SP-49 (cell line): ENCODE data around the gene DIMT1.

DNA sequence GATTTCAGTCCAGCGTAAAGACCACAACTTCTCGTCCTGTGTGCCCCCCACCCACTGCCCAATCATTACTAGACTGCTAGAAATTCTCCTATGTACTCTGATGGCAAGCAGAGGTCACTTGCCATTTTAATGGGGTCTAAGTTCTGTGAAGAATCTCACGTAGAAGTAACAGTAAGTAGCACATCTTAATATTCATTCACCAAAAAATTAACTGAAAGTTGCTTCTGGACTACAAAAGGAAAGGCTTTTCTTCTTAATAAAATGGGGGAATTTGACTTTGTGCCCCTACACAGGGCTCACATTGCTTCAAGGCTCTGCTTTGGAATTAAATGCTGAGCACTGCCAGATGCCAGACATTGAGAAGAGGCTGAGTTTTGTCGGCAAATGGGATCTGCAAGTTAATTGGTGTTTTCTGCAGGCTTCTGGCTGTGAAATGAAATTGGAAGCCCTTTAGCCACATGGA is 164.2 kb downstream of the ZSWIM6 start:
- PRO-cap = no peak

GRCh38 chr5:61508834-61509479 is 176.9 kb downstream of the ZSWIM6 start:
- PRO-cap = no peak

DNA sequence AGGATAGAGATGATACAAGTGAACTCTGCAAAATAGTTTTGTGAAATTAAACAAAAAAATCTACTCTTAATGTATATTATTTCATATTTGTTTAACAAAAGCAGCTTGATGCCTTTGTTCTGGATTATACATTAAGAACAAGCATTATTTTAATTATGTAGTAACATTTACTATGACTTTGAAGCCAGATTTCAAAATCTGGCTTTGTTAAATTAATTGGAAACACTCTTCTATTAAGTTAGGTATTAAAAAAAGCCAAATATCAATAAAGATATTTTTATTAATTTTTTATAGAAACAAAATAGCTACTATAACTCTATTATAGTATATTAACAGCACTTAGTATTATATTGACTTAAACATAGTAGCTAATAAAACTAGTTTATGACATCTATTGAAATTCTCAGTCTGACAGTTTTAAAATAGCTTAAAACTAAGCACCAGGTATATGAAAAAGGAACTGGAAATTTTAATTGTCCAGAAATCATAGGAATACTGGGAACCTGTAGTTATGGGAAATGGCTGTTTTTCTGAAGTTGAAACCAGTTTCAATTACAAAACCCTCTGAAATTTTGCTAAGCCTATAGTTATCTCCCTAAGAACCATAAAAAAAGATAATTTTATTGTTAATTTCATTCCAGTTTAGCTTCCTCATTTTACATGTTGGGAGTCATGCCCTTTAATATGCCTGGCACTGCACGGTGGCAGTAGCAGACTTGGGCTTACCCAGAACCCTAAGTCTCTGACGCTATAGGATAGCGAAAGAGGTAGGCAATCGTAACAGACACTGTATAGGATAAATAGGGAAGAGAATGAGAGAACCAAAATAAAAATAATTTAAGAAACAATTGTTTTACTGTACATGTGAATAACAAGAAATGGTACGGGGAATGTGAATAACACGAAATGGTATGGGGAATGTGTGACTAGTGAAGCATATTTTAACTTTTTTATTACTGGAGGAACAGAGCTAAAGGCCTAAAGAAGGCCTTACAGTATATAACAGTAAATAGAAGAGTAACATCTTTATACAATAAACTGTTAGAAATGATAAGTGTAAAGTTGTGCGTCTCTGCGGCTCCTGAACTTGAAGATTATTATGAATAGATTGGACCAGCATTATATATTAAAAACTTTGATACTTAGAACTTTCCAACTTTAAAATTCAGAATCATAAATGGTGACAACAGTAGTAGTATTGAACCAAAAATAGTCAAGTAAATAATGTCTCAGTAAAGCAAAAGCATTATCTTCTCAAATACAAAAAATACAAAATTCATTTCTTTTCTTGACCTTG is 15.6 kb downstream of the DIMT1 start:
- PRO-cap = no peak

DNA sequence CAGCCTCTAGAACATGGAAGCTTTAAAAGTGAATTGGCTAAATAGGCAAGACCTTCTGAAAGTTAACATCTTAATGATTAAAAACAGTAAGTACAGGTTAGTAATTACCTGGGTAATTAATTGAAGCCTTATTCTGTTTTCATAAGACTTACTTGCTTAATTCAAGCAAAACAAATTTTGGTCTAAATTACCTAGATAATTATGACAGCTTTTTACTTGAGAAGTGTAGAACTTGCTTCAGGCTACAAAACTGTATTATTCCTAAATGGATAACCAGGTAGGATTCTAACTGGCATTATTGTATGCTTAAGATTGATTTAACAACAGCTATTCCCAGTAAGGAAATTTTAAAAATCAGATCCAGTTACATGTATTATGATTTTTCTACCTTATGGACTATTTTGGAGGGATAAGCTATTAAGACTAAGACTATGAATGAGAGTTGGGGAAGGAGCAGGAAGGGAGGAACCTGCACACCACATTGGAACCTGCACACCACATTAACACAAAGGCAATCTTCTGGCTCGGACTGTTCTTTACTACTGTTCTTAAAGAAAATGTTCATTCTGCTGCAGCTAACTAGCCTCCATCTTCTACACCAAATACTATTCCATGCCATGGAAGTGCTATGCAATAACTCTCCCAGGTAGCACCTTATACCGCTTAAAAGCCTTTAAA is 13.4 kb downstream of the DIMT1 start:
- PRO-cap = no peak

- PRO-cap = unidirectional peak, plus-strand start at chr5:62403491; bidirectional peak, plus-strand start at chr5:62404088, minus-strand start at chr5:62403882
These were observed at the start of gene DIMT1 for GRCh38 chr5:62402852-62404166. Gene DIMT1 (minus strand): TSS chr5:62403905.

- PRO-cap = no peak
These were observed 225.8 kb downstream of the LRRC70 start for GRCh38 chr5:62804256-62805031.

DNA sequence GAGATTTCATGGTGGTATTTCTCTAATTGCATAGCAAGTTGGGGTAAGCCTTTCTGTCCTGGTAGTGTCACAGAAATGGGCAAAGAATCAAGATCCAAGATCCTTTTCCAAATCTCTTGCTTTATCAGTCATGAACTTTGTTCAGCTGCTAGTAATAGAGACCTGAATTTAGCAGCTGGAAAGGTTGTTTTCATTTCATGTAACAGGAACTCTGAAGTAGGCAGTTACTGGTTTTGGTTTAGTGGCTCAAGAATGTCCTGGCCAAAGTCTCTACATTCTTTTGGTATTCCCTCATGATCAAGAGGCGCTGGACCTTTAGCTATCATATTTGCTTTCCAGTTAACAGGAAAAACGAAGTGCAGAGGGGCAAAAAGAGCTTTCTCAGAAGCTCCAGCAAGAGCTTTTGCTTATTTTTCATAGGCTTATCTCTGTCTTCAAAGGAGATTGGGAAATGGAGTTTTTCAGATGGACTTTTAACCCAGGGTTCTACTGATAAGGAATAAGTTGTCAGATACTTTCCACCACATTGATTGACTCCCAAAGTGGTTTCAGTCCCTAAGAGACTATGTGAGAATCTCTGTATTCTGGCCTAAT is 359.1 kb downstream of the LRRC70 start:
- PRO-cap = no peak

GRCh38 chr5:64730889-64731313 is 37.6 kb downstream of the SREK1IP1 start:
- PRO-cap = no peak

DNA sequence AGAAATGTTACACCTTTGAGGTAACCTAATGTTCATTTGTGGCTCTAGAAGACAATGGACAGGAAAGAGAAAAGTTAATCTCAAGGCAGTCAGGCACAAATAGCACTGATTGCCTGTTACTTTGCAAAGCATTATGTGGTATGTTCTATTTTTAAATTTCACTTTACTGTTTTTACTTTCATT is 67.4 kb downstream of the CWC27 start:
- PRO-cap = no peak

DNA sequence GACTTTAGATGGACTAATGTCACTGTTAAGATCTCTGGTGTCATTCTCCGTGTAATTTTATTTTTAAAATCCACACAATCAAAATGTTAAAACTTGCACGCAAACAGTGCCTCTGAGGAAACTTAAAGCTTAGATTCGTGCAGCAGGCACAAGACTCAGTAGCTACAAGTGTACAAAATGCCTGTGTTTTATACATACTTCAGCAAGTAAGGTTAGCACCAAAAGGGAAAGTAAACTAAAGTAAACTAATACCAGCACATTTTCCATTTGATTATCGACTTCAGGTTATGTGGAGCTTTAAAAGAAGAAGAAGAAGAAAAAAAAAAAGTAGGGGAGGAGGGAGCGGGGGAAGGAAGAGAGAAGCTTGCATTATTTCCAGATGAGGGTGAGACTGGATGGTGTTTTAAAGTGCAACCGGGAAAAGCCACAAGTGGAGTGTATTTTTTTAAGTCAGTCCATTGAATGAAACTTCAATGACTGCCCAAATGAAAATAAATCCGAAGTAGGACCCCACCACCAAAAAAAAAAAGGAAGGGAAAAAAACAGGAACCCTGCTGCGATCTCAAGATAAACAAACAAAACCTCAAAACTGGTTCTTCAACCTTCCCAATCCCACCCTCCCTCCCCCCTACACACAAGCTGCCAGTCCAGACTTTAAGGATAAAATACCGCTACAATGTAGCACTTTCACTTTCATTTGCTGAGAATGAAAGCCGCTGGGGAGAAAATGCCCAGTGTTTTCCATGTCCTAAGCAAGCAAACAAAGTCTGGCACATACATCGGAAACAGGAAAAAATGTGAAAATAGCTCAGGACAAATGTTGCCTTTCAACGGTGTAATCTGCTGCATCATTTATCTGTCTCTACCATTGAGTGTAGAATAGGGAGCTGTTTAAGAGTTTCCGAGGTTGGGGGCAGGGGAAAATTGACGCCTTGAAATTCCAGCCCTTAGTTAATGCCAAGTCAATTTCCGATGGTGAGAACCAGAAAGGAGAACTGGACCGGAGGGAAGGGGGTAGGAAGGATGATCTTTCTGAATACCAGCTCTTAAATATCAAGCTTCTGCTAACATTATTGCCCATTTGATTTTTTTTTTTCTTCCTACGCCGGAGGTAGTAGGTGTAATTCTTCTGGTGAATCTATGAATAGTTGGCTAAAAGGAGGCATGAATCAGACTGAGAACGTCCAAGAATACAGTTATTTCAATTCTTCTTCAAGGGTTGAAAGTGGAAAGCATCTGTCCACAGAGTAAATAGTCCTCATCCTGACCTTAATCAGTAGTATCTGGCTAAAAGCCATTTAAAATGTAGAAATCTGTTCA is 962 bp upstream of the ADAMTS6 start:
- PRO-cap = no peak

DNA sequence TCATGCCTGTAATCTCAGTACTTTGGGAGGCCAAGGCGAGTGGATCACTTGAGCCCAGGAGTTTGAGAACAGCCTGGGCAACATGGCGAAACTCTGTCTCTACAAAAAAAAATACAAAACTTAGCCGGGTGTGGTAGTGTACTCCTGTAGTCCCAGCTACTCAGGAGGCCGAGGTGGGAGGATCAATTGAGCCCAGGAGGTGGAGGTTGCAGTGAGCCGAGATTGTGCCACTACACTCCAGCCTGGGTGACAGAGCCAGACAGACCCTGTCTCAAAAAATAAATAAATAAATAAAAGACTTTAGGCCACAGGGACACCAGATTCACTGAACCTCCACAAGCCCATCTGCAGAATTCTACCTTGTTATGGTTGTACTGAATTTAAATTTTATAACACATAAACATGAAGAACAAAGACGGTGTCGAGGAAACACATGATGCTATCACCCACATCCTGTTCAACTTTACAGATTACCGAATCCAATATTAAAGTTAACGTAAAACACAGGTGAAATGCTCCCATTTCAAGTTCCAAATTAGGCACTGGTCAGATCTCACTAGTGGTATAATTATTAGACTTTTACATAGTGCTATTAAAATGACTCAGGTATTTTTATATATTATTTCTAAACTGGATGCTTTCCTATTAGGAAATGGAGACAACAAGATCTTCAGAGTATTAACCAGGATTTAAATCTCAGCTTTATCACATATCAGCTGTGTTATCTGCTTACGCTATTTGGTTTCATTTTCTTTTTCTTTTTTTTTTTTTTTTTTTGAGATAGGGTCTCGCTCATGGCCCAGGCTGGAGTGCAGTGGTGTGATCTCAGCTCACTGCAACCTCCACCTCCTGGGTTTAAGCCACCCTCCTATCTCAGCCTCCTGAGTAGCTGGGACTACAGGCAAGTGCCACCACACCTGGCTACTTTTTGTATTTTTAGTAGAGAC is 2.3 kb downstream of the SGTB start:
- PRO-cap = no peak

DNA sequence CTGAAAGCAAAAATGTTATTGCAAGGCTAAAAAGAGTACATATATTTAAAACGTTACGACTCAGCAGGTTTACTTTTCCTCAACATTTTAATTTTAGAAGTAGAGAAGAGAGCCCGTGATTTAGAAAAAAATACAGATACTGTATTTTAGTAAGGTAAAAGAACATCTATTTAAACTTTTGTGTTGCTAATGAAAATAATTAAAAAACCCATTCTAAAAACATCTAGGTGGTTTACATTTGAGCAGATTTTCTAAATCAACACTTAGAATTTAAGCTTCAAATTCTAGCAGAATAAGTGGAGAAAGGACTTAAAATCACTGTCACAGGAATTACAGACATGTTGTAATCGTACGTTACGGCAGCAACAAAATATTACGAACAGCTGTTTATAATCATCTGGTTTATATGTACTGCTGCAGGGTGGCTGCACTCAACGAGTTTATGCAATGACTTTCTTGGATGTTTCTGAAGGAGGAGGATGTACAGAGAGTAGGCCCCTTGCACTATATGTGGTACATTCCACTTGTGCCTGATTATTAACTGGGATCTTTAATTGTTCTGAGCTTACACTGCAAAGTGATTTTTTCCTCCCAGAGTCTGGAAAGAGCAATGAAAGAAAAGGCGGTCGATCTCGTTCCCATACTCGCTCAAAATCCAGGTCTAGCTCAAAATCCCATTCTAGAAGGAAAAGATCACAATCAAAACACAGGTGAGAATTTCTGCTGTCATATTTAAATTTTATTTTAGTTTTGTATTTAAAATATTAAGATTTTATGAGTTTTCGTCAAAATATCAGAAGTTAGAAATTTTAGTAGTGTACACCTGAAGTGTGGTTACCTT is 20.3 kb downstream of the SREK1 start:
- PRO-cap = no peak

- PRO-cap = no peak
These were observed 214.6 kb downstream of the CD180 start for GRCh38 chr5:66981999-66982393.

GRCh38 chr5:67004434-67005241 is 192.0 kb downstream of the CD180 start:
- PRO-cap = no peak

DNA sequence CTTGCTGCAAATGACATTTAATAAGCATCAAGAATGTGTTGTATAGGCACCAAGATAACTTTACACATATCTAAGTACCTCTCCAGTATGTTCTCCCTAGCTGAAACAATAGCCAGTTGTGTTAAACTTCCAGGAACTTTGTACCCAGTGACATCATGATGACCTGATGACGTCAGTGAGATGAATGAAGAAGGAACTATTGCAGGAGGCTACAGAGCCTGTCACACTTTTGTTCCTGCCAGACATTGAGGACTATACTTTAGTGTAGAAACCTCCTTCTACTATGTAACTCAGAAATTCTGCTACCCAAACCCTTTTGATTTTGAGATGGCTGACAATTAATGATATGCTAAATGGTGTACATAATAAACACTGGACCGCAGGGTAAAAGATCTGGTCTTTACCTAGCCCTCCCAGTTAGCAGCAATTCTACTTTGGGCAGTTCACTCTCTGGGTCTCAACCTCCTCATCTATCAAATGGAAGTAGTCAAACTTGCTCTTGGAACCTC is 129.7 kb downstream of the CD180 start:
- PRO-cap = no peak

DNA sequence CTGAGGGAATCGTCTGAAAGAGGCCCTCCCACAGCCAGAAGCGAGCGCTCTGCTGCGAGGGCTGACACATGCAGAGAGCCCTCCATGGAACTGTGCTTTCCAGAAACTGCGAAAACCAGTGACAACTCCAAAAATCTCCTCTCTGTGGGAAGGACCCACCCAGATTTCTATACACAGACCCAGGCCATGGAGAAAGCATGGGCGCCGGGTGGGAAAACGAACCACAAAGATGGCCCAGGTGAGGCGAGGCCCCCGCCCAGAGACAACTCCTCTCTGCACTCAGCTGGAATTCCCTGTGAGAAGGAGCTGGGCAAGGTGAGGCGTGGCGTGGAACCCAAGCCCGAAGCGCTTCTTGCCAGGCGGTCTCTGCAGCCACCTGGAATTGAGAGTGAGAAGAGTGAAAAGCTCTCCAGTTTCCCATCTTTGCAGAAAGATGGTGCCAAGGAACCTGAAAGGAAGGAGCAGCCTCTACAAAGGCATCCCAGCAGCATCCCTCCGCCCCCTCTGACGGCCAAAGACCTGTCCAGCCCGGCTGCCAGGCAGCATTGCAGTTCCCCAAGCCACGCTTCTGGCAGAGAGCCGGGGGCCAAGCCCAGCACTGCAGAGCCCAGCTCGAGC is 31.4 kb downstream of the CD180 start:
- PRO-cap = no peak

DNA sequence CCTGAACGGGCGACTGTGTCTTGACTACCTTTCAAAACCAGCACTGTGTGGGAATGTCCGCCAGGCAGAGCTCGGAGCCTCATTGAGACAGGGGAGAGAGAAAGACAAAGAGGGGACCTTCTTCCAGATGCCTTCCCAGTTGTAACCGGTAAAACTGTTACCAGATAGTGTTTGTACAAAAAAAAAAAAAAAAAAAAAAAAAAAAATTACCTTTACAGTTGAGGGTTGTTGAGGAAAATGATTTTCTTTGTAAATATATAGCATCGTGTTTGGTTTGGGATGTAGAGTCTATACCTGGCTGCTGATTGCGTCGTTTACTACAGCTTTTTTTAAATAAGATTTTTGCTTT is 29.5 kb downstream of the CD180 start:
- PRO-cap = no peak

DNA sequence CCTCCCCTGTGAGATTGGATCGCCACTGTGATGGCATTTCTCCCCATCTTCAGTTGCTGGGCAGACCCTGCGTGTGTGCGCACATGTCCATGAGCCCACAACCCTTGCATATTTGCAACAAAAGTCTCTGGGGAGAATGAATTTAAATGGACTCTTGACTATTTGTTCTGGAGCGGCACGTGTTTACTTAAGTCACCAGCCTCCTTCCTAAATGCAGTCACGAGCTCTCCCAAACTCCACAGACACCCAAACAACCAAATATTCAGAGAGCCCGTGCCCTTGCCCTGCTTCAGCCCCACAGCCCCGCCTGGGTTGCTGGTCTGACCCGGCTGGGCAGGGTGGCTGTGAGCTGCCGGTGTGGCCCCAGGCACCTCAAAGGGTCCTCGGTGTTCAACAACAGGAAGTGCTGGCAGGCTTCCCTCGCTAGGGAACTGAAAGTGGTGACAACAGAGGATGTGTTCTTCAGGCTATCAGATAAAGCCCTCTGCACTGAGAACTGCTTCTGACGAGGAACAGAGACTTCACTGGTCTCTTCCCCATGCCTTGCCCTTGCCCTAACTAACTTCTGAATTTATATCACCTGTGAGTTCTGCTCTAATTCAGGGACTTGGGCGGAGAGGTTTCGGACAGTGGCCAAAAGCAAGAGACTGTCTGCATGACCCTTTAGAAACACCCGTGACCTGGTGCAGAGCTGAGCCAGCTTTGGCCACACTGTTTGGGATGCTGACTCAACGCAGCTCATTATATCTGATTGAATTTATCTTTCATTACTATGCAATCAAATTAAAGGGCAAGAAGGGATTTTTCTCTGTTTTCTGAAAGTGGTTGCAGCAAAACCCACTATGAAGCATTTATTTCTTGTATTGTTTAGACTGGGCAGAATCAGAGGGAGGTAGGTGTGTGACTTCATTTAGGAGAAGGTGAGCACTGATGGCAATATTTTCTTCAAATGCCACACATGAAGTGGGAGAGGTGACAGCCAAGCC is 19.3 kb upstream of the CD180 start:
- PRO-cap = unidirectional peak, minus-strand start at position 398 of the sequence

DNA sequence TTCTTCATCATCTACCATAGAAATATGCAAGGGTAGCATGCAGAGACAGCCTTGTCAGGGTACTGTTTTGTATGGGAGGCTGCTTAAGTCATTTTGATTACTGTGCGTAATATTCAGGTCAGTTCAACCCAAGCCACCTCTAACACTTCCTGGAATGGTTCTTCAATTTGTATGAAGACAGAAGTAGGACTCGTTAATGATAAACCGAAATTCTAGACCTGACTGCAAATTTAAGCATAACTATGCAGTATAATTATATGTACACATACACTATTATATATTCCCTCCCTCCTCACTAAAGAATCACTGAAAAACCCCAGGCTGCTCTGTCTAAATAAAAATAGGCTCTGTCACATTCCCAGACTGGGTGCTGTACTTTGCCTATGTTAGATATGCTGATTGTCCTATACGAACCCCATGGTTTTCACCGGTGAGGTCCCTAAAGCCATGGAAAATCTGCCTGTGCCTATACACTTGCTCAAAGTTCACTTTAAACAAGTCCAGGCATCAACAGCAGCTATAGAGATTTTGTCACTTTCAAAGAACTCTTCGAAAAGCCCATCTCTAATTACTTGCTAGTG is 352.1 kb upstream of the CD180 start:
- PRO-cap = no peak

GRCh38 chr5:67659249-67659649 is 462.6 kb upstream of the CD180 start:
- PRO-cap = no peak